Measurements from ENCODE around the gene CHD1.

DNA sequence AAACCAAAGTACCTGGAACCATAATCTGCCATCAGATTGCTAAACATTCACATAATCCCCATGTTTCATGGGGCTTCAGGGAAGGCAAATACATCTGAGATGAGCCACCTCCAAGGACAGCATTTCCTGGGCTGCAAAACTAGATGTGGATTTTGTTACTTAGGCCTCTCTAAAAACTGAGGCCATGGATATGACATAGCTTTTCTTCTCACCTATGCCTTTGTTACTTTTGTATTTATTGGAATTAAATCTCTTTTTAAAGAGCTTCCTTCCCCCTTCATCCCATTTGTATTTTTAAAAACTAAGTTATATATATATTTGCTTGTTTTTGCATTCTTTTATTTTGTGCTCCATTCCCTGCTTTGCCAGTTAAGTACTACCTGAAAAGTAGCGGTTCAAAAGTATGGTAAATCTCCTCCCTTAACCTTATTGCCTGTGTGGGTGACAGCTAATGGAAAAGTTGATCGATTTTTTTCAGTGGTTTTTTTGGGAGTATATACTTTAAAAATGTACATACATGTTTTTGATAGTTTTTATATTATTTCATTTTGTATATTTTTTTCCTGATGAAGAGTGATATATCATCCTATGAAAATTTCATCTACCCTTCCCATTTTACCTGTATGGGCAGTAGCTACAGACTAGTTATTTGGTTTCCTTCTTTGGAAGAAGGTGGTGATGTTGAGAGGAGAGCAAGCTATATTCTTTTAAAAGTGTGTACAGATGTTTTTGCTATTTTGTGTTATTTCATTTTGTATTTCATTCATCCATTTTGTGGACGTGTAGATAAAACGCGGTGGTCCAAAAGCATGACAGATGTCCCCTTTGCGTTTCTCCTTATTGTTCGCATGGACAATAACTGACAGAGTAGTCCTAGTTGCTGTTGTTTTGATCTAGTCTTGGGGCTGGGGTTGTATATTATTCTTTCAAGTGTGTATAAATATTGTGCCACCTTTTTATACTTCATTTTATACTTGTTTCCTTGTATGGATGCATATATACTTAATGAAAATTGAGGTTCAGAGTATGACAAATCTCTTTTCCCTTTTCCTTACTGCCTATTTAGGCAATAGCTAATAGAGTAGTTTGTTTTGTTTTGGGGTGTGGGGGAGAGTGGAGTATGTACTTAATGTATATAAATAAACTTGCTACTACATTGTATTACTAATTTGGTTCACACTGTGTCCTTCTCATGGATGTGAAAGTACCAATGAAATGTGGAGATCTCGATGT lies 96.5 kb downstream of the LNPEP start:
- PRO-cap: no peak

- PRO-cap: no peak
Observed at GRCh38 chr5:98791100-98791752, 17.8 kb downstream of the RGMB start.

DNA sequence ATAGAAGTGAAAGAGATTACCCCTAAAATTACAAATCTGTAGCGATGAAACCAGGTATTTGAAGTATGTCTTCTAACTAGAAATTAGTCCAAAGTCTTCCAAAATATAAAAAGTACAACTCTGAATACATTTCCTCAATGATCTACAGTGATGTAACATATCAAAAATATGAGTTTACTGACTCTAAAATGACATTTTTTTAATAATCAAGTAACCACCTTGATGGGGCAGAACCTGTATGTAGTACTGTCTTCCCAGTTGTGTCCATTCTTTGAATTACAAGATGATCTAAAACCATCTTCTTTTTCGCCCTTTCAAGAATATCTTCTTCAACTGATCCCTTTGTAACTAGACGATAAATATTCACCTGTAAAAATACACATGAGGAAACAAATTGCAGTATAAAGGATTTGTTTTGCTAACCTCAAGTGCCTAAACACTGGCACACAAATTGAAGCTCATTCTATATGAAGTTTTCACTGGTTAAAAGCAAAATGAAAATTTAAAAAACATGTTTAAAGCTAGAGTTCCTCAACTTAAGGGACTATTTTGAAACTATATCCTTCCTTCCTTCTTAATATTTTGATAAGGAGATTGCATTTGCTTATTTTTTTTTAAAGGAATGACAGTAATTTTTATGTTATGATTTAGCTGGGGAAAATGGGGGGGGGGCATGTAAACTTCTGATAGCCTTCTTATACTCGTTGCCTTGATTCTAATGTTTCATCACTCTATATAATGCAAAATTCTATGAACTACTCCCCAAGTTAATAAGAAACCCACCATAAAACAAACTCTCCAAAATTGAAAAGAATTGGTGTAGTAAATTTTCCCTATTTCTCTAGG lies 46.8 kb downstream of the CHD1 start:
- PRO-cap: no peak

- PRO-cap: bidirectional peak, plus-strand start at chr5:98929188, minus-strand start at chr5:98928995
Observed at GRCh38 chr5:98928822-98929326, at the start of gene CHD1. TSS of gene CHD1 (minus strand) at chr5:98929007.

GRCh38 chr5:98930090-98930398 lies 1.2 kb upstream of the CHD1 start:
- PRO-cap: no peak

DNA sequence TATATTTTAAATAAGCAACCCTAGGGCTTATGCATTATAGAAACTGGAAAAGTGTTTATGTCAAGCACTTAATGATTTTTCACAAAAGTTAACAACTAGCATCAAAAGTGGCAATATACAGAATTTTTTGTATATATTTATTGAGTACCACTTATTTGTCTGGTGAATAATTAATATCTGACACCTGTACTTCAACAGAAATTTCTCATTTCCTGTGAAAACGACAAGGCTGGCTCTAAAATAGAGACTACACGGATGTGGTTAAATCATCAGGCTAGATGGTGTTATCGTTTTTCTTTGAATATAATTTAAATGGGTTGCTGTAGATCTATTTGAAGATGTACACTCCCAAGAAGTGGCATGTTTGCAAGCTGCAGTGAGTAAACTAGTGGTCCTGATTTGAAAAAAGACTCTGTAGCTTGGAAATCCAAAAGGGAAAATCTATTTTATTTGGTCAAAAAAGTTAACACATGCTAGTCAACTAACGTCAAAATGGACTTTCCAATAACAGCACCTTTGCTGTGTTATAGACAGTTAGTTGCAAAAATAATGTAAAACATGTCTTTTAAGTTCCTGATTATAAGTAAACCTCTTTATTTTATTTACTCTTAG lies 13.9 kb downstream of the ST8SIA4 start:
- PRO-cap: no peak

- PRO-cap: bidirectional peak, plus-strand start at chr5:102755541, minus-strand start at chr5:102755456
Observed at GRCh38 chr5:102755424-102755740, 277 bp downstream of the PAM start.

DNA sequence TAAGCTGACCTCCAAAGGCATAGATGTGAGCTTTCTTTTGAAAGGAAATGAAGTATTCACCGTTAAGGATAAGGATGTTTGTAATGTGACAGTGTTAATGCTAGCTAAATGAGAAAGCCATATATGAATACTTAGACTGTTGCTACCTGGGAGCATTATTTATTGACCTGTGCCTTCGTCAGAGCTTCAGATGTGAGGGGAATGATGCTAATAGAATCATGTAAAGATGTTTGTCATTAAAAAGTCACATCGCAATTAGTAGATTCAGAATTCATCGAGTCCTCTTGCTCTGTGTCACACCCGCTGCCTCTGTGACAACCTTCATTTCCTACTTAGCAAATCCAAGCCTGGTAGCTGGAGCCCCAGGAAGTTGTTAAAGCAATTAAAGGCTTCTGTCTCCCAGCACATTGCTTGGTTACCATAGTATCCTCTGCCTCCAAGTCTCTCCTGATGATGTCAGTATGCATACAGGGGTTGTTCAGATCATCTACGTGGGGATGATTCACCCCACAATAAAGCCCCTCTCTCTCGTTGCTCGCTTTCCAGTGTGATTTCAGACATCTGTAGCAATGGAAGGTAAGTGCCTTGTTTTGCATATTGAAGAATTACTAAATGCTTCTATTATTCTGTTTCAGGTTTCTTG lies 52.7 kb downstream of the PAM start:
- PRO-cap: no peak

DNA sequence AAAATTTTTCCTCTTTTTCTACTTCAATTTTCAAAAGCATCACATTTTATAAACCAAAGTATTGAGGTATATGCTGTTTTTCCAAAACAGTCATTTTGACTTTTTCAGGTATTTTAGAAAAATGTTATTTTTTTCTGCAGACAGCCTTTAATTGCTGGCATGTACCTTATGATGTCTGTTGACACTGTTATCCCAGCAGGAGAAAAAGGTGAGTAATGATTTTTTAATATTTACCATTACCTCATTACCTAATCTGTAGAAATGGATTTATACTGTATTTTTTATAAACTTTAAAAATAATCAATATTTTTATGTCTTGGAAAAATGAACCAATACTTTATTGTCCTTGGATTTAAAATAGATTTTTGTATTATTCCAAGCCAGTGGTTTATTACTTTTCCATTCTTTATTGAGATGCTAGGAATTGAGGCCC lies 171.7 kb downstream of the GIN1 start:
- PRO-cap: no peak

DNA sequence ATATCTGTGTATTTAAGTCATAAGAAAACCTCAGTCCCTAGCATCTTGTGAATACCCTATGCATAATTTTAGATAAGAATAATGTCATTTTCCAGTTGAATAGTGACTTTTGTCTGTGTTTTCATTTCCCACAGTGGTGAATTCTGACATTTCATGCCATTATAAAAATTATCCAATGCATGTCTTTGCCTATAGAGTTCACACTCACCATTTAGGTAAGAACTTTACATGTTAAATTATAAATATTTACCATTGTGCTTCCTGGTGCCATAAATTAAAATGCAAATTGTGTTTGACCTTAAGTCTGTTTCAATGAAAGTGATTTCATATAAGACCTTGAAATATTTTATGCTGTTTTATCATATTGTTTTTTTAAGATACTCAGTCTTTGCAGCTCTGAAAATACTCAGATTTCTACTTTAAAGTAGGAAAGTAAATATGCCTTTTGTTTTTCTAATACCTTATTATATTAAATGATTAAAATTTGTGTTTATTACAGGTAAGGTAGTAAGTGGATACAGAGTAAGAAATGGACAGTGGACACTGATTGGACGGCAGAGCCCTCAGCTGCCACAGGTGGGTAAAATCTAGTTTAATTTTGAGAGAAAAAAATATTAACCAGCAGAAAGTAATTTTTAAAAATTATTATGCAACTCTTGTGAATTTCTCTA lies 170.4 kb downstream of the GIN1 start:
- PRO-cap: no peak

DNA sequence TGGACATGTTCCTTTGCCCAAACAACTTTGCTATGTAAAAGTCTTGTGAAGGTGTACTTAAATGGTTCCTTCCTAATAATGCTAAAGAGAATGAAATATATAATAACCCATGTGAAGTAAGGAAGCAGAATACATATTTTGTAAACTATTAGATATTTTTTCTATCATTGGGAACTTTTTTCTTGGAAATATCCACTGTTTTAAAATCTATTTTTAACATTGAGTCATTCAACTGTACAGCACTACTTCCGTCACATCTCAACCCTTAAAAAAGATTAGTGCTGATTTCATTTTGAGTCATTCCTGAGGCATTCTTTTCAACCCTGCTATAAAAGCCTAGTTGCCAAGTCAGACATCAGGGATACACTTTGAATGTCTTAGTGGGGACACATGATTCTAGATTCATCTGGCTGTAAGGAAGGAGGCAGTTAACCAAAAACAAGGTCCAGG lies 161.0 kb downstream of the GIN1 start:
- PRO-cap: no peak

GRCh38 chr5:103007124-103007903 lies 112.6 kb downstream of the GIN1 start:
- PRO-cap: no peak

DNA sequence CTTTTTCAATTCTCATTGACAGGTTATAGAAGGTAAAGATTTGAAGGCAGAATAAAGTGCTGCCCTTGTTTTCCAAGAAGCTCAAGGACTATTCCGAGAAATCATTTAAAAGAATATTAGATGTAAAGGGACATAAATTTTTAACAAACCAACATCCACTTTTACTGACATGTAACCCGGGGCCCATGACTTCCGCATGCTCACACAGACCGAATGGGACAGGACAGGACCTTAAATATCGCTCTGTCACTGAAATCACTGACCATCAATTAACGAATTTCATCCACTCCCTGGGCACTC lies 611 bp downstream of the NUDT12 start:
- PRO-cap: no peak

DNA sequence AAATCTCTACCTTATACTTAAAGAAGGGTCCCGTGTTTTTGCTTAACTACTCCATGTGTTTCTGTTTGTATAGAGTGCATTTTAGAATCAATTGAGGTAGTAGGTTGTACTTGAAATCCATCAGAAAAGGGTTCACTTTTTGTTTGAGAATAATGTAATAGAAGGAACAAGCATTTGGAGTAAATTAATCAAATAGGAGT lies 1576.2 kb upstream of the NUDT12 start:
- PRO-cap: no peak

- PRO-cap: no peak
Observed at GRCh38 chr5:105391838-105392347, 1829.3 kb upstream of the NUDT12 start.

- PRO-cap: no peak
Observed at GRCh38 chr5:107217659-107218426, 452.9 kb downstream of the EFNA5 start.

GRCh38 chr5:107501552-107502945 lies 168.7 kb downstream of the EFNA5 start:
- PRO-cap: no peak

- PRO-cap: no peak
Observed at GRCh38 chr5:107542334-107542977, 128.3 kb downstream of the EFNA5 start.

DNA sequence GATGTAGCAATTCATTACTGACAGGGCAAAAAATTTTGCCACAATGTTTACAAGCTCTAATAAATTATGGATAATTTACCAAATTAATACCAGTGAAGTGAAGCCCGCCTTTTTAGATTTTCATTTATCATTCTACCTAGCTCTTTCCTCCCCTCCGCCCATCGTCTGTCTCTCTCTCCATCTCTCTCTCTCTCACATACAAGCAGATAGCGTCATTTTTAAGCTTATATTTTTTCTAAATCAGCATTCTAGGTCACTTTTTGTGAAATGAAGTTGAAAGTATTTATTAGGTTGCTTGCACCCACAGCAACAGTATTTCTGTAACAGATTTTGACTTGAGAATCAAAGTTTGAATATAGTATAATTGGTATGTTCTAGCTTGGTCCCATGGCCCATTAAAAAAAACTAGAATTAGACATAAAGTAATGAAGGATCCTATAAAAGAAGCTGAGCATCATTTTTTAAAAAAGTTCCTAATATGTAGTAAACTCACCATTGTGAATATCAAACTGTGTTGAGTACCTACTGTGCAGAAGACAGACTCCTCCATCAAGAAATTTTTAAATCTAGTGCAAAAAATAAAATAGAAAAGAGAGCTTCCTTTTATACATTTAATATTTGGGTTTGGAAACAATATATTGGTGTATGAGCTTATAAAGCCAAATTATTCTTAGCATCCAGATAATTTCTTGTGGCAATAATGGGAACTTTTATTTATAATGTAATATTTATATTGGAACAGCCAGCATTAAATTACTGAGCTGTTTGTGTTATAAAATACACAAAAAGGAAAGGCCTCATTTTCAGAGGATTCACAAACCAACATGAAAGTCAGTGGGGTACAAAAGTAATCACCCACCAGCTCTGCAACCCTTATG lies 108.3 kb downstream of the EFNA5 start:
- PRO-cap: no peak

DNA sequence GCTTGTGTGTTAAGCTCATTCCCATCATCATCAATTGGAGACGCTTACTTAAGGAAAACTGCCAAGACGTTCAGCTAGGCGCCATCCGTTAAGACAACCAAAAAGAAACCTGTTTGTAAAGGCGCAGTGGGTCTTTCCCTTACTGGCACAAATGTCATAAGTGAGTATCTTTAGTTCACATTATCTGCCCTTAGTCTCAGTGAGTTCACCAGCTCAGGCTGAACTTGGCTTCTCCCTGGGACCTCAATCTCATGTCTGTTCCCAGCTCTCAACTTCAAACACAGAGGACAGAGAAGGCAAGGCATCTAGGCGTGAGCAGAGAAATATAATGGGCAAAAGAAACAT lies 97.8 kb downstream of the EFNA5 start:
- PRO-cap: no peak